Ascending aorta (tissue), 1 donor: ENCODE measurements around a stretch of chr10.

DNA sequence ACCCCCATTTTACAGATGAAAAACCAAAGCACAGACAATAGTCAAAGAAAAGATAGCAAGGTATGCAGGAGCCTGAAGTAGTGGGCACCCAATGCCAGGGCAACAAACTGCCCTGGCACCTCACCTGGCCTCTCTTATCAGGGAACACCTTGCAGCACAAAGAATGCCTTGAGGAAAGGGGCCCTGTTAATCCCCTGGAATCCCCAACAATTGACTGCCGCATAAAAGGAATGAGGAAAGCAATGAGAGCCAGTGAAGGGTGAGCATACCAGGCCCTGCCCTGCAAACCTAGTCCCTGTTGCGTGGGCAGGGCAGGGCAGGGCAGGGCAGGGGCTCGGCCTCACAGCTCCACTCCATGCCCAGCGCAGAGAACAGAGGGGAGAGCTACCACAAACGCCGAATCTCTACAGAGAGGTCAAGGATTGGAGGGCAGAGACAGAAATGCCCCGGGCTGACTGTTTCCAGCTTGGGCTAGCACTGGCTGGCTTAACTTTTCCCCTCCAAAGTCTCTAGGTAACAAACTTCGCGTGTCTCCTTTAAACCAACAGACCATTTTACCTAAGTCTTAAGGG, 1.1 kb downstream of the ANXA11 start:
- PRO-cap: bidirectional peak, plus-strand start at position 367 of the sequence, minus-strand start at position 294 of the sequence; unidirectional peak, plus-strand start at position 367 of the sequence

GRCh38 chr10:80271000-80271448, 18.4 kb downstream of the MAT1A start:
- PRO-cap: no peak

DNA sequence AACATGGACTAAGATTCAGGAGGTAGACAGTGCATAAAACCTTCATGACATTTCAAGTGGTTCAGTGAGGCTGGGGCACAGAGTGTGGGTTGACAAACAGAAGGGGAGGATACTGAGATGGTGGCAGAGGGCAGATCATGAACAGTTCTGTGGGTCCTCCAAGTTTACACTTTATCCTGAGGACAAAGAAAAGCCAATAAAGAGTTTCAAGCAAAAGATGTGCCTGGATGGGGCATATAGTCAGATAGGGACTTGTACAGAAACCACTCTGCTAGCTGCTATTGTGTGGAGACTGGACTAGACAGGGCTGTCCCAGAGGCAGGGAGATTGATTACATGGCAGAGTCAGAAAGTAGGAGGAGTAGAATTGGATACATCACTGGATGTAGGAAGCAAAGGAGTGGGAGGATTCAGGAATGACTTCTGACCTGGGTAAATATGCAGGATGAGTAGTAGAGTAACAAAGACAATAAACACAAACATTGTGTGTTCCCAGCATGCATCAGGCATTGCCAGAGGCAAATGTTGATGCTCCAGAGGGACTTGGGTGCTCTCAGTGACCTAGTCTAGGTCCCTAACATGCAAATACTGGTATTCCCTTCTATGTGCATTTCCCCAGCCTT, 30.8 kb upstream of the MAT1A start:
- PRO-cap: no peak

- PRO-cap: no peak
Observed at GRCh38 chr10:80409196-80409701, 898 bp downstream of the PRXL2A start.

DNA sequence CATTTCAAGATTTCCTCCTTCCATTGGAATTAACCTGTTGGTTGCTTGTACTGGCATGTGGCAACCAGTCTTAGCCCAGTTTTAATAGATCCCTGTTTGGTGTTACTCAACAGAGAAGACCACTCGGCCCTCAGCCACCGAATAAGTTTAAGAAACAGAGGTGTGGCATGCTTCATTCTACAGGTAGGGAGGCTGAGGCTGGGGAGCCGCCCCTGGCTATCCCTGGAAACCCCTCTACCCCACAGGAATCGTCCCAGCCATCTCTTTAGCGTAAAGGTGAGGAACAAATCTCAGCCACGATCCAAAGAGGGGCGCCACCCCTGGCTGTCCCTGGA, 933 bp upstream of the TSPAN14 start:
- PRO-cap: no peak

DNA sequence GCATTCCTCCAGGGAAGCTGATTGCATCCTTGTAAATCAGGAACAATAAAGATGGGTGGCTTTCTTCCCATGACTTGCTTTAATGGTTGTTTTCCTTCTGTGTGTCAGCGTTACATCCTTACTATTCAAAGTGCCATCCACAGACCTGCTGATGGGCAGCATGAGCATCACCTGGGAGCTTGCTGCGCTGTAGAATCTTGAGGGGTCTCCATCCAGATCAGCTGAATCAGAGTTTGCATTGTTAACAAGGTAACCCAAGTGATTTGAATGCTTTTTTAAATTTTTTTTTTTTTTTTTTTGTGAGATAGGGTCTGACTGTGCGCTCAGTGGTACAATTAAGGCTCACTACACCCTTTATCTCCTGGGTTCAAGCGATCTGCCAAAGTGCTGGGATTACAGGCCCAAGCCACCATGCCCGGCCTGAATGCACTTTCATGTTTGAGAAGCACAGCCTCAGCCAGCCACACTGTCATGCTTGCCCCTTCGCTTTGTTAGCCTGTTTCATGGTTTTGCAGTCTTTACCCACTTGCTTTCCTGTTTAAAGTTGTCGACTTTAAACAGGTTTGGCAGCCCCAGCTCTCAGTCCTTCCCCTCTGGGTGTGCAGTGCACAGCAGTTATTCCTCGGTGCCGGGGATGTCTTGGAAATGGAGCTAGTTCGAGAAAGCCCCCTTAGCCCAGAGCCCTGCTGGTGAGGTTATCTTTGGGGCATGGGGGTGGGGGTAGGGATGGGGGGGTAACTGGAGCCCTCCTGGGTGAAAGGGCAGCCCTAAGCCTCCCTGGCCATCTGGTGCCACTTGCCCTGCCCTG, 14.5 kb downstream of the TSPAN14 start:
- PRO-cap: no peak

DNA sequence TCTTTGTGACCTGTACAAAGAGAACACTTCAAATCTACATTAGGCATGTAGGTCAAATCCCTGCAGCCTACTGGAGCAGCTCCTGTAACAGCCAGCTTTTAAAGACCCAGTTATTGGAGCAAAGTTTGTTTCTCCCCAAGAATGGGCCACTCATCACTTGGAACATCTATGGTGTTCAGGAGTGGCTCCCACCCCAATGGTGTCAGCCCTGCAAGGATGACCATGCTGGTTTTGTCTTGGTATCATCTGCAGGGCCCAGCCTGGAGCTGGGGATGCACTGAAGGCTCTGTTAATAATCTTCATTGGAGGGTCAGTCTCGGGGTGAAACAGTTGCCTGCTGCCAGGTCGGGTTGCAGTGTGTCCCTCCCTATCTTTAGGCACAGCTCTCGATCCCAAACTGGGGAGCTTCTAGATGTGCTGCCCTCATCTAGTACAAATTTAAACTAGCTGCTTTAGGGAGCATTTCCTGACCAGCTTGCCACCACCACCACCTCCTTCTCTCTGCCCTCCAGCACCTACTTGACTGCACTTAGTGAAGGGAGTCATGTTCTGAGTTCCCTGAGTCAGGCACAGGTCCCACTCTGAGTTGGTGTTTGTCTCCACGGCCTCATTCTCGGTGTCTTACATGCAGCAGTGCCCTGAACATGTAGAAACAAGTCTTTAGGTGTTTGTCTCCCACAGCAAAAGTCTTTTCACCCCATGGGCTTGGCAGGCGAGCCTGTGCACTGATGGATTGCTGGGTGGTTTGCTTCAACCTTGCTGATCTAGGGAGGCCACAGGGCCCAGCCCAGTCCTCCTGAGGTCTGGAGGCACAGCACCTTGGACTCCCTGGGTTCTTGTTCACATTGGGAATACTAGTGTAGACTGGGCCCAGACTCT, 16.7 kb downstream of the TSPAN14 start:
- PRO-cap: no peak

DNA sequence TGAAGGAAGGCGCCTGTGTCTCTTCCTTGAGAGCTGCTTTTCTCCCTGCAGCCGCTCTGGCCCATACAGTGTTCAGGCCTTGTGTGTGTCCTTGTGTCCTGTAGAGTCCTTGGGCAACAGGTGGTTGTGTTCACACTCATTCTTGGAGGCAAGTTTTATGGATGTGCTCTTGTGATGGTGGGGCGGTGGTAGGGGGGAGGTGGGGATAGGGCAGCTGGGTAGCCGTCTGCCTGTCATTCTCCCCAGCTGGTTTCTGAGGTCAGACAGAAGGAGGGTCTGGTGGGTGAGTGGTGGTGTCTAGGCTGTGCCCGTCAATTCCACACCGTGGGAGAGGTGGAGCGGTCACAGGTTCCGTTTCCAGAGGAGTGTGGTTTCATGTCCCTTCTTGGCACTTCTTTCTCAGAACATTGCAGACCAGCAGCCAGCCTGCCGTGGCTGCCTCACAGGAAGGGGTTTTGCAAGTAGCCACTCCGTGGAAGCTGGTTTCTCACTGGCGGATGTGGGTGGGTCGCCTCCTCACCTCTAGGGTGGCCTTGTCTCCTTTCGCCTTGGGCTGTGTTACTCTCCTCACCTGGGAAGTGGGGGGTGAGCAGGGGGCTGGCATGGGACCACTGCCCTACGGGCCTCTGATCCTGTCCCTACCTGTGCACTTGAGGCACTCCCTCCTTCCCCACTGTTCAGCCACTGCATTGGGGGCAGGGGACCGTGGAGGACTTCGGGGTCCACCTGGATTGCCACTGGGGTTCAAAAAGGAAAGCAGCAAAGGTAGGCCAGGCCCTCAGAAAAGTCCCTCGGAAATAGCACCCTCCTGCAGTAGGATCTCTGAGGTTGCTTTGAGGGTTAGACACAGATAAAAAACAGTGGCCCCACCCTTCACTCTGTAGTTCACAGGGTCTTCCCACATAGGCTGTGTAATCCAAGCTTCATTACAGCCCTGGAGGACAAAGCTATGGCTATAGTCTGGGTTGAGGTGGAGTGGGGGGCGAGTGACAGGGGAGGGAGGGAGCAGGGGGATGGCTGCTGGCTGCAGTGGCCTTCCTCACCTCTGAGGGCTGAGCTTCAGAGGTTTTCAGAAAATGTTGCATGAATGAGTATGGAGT, 33.8 kb downstream of the TSPAN14 start:
- PRO-cap: no peak

DNA sequence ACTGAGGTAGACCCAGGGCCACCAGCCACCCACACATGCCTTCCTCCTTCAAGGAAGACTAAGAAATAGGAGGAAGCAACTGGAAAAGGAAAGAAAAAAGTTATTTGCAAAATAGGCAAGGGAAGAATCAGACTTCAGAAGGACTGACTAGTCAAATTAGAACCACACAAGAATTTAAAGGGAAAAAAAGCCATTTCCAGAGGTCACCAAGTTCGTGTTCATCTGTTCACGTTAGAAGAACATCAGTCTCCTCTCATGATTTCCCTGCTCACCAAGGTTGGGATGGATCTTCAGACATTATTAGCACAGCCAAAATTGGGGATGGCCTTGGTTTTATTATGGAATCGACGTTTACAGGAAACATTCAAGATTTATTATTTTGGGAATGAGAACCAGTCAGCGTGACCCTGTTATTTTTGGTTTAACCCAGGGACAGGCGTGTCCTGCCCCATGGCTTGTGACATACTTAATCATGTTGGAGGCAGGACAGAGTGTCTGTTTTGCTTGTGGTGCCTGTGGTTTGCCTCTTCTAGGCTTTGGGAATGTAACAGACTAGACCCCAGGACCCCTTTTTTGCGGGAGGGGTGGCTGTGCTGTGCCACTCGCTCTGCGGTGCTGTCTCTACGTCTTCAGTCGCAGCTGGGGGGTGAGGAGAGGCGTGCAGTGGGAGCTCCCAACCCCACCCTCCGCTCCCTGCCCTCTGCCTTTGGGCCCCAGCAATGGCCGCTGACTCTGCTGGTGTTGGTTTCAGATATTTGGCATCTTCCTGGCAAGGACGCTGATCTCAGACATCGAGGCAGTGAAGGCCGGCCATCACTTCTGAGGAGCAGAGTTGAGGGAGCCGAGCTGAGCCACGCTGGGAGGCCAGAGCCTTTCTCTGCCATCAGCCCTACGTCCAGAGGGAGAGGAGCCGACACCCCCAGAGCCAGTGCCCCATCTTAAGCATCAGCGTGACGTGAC, 20.3 kb upstream of the SH2D4B start:
- PRO-cap: unidirectional peak, plus-strand start at position 494 of the sequence

GRCh38 chr10:83272586-83273038, 866.7 kb upstream of the GHITM start:
- PRO-cap: no peak

DNA sequence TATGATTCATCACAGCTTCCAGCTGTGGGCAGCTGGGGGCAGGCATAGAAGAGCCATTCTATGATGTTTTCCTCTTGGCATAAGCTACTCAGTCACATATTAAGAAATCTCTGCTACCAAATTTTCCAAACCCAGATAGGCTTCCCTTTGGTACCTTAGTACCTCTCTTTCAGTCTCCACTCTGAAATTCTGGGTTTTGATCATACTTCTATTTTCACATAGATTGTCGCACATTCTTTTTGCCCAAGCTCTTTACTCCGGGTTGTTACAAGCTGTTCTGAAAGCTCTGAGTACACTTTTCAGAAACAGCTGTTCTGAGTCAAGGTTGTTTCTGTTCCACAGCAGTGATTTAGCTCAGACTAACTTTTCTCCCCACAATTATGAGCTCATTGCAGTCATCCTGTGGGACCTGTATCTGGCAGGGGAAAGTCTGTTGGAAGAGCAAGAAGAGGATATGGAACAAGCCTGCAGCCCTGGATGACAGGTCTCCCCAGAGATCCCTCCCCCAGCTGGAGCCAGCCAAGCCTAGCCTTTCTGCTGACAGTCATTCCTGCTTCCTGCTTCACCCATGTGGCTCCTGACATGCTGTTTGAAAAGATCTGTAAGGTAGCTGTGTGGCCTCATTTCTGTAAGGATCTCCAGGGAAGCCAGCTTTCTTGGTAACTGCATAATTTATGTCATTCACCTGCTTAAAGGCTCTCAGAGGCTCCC, 599.5 kb upstream of the GHITM start:
- PRO-cap: no peak

DNA sequence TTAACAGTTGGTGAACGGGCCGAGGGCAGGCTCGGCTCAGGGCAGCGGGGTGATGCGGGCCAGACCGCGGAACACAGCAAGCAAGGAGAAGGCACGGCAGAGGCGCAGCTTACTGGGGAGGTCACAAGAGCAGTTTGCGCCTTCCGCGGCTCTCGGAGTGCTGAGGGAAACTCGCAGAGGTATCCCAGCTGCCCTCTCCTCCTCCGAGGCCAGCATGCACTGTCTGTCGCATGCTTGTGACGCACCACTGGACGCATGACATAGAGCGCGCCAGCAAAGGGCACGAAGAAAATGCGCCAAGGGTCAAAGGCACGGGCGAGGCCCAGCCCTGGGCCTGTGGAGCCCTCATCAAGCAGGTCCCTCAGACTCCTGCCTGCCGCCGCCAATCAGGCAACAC, 574.4 kb upstream of the GHITM start:
- PRO-cap: no peak

- PRO-cap: no peak
Observed at GRCh38 chr10:84138595-84139168, 627 bp upstream of the GHITM start.

GRCh38 chr10:84152085-84153214, 13.1 kb downstream of the GHITM start:
- PRO-cap: no peak

DNA sequence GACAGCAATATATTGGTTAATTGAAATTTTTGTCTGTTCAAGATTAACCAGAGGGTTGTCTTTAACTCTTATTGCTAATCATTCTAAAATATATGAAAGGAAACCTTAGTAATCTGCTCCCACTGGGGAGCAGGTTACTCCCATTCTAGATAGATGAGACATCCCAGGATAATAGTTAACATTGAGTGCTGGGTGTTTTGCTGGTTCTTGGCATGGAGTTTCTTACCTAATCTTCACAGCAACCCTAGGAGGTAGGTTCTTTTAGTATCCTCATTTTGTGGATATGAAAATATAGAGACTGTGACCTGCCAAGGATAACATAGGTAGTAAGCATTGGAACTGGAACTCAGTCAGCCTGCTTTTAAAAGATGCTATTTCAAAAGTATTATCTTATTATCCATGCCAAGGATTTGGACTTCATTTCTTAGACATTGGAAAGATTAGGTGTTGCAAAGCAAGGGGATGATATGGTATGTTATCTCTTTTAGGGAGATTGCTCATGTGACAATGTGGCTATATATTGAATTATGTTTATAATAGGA, 4.8 kb downstream of the CCSER2 start:
- PRO-cap: no peak

DNA sequence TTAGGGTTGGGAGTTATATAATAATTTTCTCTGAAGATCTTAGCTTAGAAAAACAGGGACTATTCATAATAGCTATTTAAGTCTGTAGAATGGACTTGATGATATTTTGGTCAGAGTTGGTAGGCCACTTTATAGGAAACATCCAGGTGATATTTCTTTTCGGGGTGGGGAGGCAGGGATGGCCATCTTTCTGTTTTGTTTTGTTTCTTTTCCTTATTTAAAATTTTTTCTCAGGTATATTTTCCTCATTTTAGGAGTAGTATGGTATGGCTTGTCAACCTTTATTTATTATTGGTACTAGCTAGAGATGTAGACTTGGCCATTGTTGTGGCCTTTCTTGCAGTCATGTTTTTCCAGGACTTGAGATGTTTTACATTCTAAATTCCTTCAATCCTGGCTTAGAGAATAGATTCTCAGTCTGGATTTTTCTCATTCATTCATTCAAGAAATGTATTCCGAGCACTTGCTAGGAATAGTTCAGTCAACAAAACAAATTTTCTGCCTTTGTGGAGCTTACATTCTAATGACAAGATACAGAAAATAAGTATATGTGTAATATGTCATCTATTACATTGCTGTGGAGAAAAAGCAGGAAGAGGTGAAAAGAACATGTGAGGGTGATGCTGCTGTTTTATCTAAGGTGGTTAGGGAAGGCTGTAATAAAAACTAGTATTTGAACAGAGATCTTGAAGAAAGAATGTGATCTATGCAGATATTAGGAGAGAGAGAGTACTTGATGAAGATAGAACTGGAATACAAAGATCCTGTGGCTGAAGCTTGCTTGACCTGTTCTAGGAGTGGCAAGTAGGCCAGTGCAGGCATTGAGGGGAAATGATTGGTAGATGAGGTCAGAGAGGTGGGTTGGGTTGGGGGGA, 7.7 kb downstream of the CCSER2 start:
- PRO-cap: no peak

GRCh38 chr10:84837441-84837857, 509.1 kb downstream of the CCSER2 start:
- PRO-cap: no peak

DNA sequence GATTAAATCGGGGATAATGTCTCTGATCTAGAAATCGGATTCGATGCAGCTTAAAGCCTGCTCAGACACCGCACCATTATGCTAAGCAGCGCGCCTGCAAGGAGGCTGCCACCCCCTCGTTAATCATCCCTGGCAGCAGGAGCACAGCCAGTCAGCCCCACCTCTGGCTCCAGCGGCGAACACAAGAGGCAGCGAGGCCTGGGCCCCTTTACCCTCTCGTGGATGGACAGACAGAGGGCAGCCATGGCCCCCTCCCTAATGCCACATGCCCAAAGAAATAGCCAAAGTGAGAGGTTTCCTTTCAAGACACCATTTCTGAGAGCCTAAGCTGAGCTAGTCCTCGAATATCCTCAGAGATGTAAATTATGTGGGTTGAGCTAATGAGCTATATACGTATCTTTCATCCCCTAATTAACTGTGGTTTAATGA, 122.1 kb downstream of the GRID1 start:
- PRO-cap: no peak

- PRO-cap: no peak
Observed at GRCh38 chr10:86401192-86401962, 34.8 kb upstream of the GRID1 start.

GRCh38 chr10:86401988-86402880, 35.6 kb upstream of the GRID1 start:
- PRO-cap: no peak